ENCODE measurements around a stretch of chr10.

GRCh38 chr10:71766028-71766432 lies 7.3 kb downstream of the VSIR start:
- PRO-cap: no peak

GRCh38 chr10:71772847-71773308 lies 442 bp downstream of the VSIR start:
- PRO-cap: no peak

- PRO-cap: no peak
Observed at GRCh38 chr10:71828718-71829649, 22.1 kb downstream of the PSAP start.

GRCh38 chr10:71966173-71966856 lies 2.1 kb downstream of the CHST3 start:
- PRO-cap: no peak

DNA sequence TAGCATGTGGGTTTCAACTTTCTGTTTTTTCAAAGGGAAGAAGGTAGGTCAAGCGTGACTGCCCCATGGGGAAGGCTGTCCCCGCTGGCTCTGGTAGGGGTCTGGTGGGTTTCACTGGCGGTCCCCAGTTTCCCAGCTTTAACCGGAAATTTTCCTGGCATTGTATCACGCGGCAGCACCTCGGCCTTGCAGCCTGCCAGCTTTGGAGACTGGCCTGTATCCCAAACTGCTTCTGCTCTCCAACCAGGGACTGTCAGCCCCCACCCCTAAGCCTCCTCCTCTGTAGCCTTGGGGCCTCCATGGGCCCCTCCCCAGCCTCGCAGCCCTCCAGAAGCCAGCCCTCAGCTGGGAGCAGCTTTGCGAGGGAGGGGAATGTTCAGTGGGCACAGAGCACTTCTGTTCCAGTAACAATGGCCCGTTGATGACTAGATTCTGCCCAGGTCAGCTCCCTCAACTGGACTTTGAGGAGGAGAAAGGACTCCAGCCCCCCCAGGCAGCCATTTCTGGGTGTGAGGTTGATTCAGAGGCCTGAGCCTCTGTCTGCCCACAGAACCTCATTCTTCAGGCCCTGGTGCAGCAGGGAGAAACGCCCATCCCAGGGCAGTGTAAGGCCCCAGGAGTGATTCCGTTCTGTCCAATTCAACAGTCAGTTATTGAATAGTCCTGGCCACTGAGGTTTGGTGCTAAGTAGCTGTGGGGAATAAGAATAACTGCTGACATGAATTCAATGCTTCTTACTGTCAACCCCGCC lies 17.0 kb downstream of the CHST3 start:
- PRO-cap: no peak

DNA sequence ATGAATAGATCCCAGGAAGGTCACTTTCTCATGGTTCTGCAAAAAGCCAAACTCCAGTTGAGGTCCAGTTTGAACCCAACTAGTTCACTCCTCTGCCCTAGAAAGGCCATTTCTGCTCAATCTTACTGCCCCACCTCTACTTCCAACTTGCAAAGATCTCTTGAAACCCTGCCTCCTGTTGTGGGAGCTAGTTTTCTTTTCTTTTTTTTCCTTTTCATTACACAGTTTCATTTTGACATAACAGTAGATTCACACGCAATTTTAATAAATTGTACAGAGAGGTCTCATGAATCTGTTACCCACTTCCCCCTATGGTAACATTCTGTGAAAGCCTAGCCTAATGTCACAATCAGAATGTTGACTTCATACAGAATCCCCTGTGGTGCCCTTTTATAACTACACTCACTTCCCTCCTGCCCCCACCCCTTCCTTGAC lies 21.3 kb downstream of the CHST3 start:
- PRO-cap: no peak

- PRO-cap: no peak
Observed at GRCh38 chr10:72057004-72057567, 31.3 kb downstream of the SPOCK2 start.

DNA sequence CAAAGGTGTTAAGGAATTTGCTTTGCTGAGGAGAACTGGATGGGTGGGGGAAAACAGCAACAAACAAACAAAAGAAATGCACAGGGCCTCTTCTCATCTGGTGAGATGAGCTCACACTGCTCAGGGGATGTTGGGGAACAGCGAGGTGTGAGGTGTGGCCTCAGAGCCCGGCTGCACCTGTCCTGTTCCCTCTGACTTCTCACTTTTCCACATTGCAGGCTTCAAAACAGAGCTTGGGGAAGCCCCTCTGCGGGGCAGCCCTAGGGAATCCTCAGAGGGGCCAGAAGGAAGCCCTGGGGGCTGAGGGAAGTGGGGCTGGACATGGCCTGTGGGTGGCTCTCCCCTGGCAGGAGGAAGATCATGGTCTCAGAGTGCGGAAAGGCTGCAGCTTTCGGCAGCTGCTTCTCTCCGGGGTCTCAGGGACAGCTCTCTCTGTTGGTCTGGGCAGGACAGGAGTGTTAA lies 27.2 kb downstream of the SPOCK2 start:
- PRO-cap: no peak

GRCh38 chr10:72061782-72062573 lies 26.4 kb downstream of the SPOCK2 start:
- PRO-cap: no peak

DNA sequence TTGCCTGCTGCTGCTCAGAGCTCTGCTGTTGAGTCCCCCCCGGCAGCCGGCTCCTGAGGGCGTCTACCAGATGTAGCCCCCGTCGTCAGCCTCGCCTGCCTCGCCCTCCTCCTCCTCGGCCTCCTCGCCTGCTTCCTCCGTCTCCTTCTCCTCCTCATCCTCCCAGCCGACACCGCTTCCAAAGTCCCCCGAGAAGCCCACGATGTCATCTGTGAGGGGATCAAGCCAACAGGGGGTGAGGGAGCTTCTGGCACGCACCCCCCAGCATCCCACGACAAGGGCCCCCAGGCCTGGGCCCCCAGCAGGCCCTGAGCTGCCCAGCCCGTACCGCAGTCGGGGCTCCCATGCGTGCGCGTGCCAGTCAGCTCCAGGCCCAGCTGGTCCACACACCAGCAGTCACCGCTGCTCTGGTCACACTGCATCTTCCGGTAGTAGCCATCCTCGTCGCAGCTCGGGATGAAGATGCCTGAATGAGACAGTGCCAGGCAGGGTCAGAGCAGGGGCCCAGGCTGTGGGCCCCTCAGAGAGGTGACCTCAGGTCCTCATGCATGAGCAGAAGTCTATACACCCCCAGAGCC lies 25.6 kb downstream of the SPOCK2 start:
- PRO-cap: no peak

DNA sequence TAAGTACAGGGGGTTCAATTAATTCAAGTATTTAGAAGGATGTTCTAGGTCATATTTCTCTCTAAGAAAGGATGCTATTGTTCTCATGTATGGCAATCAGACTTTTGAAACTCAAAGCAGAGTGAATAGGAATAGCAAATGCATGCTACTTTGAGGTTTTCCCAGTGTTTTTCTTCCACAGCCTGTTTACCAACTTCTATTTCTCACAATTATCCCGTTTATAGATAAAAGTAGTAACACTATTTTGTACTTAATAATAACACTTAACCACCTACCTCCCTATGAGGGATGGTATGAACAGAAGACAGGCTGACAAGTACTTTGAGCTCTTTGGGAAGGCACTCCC lies 17.9 kb upstream of the SPOCK2 start:
- PRO-cap: no peak

- PRO-cap: no peak
Observed at GRCh38 chr10:72176483-72177391, 39.1 kb upstream of the ANAPC16 start.

DNA sequence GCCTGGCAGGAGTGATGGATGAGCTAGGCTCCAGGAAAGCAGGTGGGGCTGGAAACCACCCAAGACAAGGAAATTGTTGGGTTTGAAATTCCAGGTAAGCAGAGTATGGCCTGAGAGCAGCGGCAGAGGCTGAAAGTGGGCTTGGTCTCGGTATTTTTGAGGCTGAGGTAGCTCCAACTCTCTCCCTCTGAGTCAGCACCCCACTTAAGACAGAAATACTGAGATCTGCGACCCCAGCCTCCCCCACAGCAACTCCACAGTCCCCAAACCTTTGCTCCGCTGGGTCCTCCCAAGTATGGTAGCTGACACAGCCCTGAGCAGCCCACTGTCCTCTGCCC lies 18.6 kb downstream of the DDIT4 start:
- PRO-cap: no peak

- PRO-cap: bidirectional peak, plus-strand start at chr10:72298290, minus-strand start at chr10:72298101
Observed at GRCh38 chr10:72297590-72298545, 24.1 kb downstream of the DDIT4 start.

- PRO-cap: no peak
Observed at GRCh38 chr10:72315299-72316237, 39.2 kb downstream of the DNAJB12 start.

GRCh38 chr10:72316424-72316815 lies 38.3 kb downstream of the DNAJB12 start:
- PRO-cap: no peak

DNA sequence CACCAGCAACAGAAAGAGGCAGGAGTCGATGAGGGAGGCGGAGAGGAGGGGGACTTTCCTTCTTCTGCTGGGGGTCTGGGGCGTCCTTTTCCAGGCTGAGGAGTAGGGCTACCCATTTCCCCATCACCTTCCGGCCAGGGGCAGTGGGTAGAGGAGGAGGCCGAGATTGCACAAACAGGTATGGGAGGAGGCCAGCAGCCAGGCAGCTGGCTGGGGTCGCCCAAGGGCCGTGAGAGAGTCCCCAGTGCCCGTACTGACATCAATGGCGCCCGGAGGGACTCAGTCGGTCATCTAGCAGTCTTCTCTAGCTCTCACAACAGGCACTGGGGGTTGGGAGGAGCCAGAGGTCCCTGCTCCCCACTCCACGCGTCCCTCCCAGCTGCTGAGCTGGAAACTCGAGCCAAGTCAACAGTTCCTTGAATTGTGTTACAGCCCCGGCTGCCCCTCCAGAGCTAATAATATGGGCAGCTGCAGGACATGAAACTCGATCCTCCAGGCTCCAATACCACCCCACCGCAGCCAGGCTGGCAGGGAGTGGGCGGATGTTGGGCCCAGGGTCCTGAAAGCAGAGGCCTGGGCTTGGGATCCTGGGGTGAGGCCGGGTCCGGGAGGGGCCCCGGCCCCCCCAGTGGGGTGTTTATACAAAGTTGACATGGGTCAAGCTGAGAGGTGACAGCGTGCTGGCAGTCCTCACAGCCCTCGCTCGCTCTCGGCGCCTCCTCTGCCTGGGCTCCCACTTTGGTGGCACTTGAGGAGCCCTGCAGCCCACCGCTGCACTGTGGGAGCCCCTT lies 29.4 kb downstream of the DNAJB12 start:
- PRO-cap: no peak

- PRO-cap: unidirectional peak, plus-strand start at chr10:72326785
Observed at GRCh38 chr10:72326504-72327378, 28.0 kb downstream of the DNAJB12 start.

DNA sequence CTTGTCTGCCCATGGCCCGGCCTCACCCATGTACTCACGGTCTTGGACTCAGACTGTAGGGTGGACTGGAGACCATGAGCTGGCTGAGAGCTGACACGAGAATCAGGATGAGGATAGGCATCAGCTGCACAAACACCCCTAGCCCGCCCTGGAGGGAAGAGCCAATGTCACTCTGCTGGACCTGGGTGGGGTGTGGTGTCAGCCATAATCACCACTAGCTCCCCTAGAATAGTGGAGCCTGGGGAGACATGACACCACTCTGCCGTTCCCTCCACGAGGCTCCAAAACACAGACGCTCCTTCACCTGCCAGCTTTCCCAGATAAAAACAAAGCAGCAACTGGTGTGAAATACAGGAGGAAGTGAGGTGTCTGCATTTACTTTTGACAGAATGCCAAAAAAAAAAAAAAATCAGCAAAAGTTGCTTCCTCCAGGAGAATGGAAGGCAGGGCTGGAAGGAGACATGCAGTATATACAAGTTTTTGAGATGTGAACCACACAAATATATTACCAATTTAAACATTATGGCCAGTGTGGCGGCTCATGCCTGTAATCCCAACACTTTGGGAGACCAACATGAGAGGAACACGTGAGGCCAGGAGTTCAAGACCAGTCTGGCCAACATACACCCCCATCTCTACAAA lies 16.4 kb downstream of the DNAJB12 start:
- PRO-cap: no peak

DNA sequence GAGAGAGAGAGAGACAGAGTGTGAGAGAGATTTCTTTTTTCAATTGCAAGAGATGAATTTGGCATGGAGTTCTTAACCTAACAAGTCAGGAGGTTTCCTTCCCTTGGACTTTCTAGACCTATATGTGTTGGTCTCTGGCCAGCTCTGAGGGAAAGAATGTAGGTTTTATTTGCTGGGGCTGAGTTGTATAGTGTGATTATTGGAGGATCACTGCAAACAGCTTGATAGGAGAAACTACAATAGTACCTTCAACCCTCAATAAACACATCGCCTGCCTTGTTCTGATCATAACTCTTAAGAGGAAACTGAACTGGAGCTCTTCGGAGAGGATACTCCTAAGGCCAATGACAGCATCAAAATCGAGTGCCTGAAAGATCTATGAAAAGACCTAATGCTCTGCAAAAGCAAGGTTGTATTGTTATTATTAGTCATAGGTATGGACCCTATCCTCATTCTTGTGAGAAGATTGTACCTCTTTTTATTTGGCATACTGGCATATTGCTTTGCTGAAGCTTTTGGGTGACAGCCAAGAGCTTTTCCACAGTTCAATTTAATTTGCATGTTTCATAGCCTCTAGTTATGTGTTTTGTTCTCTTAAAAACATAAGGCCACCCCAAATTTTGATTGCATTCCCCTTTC lies 1.4 kb downstream of the MCU start:
- PRO-cap: no peak